ENCODE measurements around the gene YPEL2.

- PRO-cap: no peak
Measured at GRCh38 chr17:57952481-57953104, 2.6 kb downstream of the CUEDC1 start.

- PRO-cap: no peak
Measured at GRCh38 chr17:57992375-57992966, 4.4 kb upstream of the VEZF1 start.

DNA sequence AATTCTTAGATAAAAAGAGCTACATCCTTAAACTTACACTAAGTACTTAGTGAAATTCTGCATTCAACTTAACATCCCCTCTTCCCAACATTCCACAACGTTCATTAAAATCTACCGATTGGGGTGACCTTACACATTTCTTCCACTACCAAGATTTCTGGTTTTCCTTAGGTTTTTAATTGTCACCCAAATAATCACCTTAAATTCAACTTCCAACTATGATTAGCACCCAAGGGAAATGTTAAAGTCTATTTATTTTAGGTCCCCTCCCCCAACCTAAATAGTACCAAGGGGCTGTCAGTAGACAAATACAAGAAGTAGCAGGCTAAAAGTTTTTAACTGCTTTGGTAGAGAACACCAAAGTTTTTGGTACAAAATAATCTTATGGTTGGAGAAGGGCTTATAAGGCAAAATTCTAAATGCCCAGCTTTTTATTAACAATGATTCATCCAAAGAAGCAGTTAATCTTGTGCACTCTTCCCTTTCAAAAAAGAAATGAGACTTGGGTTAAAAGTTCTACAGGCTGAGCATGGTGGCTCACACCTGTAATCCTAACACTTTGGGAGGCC is 4.8 kb downstream of the SRSF1 start:
- PRO-cap: no peak

GRCh38 chr17:58095374-58095954 is 12.2 kb downstream of the DYNLL2 start:
- PRO-cap: no peak

- PRO-cap: no peak
Measured at GRCh38 chr17:58278330-58279509, 2.0 kb downstream of the MPO start.

DNA sequence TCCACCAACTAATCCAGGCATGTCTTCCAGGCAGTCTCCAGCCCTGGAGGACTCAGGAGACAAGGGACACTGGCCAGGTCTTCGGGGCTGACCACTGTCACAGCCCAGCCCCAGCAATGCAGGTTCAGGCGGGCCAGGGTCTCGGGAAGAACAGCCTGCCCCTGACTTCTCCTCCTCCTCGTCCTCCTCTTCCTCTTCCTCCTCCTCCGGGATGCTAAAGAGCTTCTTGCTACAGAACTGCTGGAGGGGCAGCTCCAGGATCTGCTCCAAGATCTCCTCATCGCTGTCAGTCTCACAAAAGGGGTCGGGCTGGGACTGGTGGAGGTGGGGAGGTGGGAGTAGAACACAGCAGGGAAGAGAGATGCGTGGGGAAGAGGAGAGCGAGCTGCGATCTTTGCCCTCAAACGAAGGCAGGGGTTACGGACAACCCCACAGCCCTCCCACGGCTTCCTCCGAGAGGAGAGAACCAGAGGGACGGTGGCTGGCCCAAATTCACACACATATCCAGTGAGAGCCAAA is 19.5 kb downstream of the TSPOAP1 start:
- PRO-cap: no peak

- PRO-cap: no peak
Measured at GRCh38 chr17:58326278-58326613, 2.3 kb downstream of the TSPOAP1 start.

DNA sequence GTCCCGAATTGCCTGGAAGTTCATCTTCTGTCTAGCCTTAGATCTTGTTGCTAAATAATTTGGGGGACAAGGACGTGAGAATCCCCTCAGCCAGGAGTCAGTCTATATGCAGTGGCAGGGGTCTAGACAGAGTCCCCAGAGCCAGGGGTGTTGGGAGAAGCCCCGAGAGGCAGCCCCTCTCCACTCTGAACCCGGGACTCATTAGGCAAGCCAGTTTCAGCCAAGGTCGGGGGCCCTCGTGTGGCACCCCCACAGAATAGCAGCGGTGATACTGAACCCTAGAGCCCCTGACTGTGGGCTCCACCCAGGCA is 695 bp upstream of the TSPOAP1 start:
- PRO-cap: no peak

- PRO-cap: no peak
Measured at GRCh38 chr17:58334458-58334986, 5.9 kb upstream of the TSPOAP1 start.

GRCh38 chr17:58347399-58347945 is 4.5 kb downstream of the SUPT4H1 start:
- PRO-cap: no peak

GRCh38 chr17:58366020-58366478 is 14.0 kb upstream of the SUPT4H1 start:
- PRO-cap: no peak

DNA sequence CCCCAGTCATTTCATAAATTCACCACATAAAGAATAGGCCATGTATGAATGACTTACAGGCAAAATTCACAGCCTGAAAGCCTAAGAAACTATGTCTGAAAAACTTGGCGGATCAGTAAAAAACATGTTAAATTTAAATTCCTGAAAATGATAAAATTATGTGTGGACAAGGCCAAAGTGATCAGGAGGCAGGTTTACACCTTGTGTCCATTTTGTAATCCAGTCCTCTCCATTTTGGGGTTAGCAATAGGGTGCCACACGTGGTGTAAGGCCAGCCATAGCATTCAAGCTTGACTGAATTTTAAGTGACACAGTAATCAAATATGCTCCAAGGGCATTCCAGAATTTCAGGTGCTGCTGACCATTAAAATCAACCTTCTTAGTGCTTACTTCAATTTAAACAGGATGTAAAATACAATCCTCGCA is 2.8 kb downstream of the RNF43 start:
- PRO-cap: no peak

DNA sequence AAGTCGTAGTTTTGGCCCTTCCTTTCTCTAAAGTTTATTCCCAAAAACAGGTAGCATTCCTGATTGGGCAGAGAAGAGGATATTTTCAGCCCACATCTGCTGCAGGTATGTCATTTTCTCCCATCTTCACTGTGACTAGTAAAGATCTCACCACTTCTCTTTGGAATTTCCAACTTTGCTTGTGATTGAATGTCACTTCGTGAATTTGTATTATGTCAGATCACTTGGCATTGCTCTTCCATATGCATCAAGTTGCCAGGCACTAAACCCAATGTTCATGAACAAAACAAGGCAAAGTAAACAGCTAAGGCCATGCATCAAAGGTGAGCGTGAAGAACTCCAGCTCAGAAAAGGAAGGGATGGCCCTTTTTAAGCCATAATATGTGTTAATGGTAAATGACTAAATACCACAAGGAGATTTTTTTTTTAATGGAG is 1.6 kb downstream of the RNF43 start:
- PRO-cap: no peak

- PRO-cap: no peak
Measured at GRCh38 chr17:58513156-58513918, 1.1 kb downstream of the MTMR4 start.

GRCh38 chr17:58666577-58667650 is 24.9 kb downstream of the IGBP1C start:
- PRO-cap: bidirectional peak, plus-strand start at chr17:58667192, minus-strand start at chr17:58667104

GRCh38 chr17:59331234-59332108 is at the start of gene YPEL2:
Gene YPEL2, plus strand, starts transcription at chr17:59331655.
- PRO-cap: bidirectional peak, plus-strand start at chr17:59331683, minus-strand start at chr17:59331500

GRCh38 chr17:59357951-59358422 is 26.5 kb downstream of the YPEL2 start:
- PRO-cap: no peak

GRCh38 chr17:59361392-59362152 is 30.1 kb downstream of the YPEL2 start:
- PRO-cap: no peak

- PRO-cap: bidirectional peak, plus-strand start at chr17:59371617, minus-strand start at chr17:59371583
Measured at GRCh38 chr17:59370839-59372077, 39.8 kb downstream of the YPEL2 start.

DNA sequence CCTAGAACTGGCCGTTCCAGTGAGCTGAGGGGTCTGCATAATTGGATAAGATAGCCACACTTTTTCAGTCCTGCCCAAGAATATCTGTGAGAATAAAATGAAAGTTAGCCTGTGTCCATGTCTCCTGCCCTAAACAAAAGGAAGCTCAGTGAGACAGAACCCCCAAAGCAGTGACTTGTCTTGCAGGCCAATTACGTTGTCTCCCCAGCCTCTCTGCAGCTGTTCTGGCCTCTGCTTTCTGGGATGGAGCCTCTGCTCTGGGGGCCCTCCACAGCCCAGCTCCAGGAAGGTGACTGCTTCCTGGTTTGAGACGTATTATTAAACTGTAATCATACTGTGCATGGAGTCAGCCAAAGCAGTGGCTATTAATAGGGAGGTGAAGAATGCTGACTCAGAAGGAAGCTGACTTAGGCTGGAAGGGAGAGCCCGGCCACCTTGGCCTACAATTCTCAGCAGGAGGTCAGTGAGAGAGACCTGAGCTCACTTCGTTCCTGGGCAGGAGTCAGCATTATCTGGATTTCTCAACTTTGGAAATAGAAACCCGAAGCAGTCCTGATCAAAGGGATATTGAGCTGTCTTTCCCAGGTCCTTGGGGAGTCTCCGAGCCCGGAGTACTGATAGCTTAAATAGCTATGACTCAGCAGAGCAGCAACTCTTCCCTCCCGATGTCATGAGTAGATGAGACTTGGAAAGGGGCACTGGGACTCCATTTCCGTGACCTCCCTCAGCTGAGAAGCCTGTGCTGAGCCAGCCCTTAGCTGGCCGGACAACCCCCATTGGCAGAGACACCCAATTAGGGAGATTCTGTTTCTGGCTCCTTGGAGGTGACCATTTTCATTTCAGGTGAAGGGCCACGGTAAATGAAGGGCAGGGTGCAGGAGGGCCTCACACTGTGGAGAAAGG is 91.7 kb downstream of the YPEL2 start:
- PRO-cap: no peak